Peripheral blood mononuclear cell (primary cell): Measurements from ENCODE around the gene GPR156.

DNA sequence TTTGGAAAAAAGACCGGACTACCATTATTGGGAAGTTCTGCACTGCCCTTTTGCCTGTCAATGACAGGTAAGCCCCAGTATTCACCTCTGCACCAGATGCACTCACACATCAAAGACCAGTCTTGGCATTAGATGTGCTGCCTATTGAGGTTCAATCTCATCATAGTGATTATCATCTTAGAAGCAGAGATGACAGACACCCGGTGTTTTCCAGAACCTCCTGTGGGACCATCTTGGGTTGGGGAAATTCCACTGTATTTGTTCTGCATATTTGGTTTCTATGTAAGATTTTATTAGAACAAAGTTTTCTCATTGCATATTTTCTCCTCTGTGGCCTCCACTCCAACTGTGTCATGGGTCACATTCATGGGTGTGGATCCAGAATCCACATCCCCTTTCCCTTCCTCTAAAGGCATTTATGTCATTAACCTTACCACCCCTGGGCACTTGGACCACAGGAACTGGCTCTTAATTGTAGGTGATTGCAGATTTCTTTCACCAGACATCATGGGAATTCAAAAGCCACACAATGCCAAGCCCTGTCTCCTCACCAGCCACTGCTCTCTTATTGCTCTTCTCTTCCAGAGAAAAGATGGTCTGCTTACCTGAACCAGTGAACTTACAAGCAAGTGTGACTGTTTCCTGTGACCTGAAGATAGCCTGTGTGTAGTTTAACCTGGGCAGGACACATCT is 31.3 kb downstream of the PLA1A start:
- PRO-cap, 8 experiments = peak in 1 of 8 experiments; most common minus-strand start position 118 of the sequence (in 1)

DNA sequence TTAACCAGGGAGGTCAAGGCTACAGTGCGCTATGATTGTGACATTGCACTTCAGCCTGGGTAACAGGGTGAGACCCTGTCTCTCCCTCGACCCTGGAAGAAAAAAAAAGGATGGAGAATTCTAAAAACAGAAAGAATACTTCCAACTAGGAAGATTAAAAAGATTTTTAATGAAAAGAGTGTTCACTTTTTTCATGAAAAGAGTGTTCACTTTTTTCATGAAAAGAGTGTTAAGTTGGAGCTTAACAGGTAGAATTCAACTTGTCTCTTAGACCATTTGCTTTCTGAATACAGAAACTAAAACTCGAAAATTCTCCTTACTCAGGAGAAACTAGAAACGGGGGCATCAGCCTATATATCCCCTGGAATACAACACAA is 135.7 kb downstream of the GSK3B start:
- PRO-cap, 8 experiments = no peak in any of the 8 experiments

GRCh38 chr3:120033603-120034441 is 60.4 kb downstream of the GSK3B start:
- PRO-cap, 8 experiments = no peak in any of the 8 experiments

GRCh38 chr3:120284695-120285655 is at the start of gene GPR156:
Gene GPR156, minus strand, starts transcription at chr3:120285222.
- PRO-cap, 8 experiments = no peak in any of the 8 experiments

- PRO-cap, 8 experiments = no peak in any of the 8 experiments
Observed at GRCh38 chr3:120396160-120397254, 47.4 kb upstream of the LRRC58 start.

DNA sequence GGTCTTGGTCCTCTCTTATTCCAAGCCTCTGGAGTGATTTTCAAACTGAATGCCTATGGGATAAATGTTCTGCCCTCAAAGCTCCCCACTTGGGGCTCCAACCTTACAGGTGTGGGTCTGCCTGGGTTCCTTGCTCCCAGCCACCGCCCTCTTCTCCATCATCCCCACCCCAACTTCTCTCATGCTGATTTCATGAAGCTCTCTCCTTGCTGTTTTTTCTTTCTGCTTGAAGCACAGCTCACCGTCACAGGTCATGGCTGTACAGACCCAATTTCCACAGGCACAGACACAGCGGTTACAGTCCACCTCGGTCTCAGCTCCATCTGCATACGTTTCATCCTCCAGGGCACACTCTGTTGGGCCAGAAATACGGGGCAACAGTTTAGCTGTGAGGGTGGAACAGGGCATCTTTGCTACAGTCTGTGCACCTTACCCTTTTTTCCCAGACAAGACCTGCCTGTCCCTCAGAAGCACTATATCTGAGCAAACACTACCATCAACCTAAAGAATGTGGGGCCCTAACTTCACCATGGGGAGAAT is 48.2 kb downstream of the FSTL1 start:
- PRO-cap, 8 experiments = no peak in any of the 8 experiments

- PRO-cap, 8 experiments = no peak in any of the 8 experiments
Observed at GRCh38 chr3:120431974-120432634, 18.7 kb downstream of the FSTL1 start.

DNA sequence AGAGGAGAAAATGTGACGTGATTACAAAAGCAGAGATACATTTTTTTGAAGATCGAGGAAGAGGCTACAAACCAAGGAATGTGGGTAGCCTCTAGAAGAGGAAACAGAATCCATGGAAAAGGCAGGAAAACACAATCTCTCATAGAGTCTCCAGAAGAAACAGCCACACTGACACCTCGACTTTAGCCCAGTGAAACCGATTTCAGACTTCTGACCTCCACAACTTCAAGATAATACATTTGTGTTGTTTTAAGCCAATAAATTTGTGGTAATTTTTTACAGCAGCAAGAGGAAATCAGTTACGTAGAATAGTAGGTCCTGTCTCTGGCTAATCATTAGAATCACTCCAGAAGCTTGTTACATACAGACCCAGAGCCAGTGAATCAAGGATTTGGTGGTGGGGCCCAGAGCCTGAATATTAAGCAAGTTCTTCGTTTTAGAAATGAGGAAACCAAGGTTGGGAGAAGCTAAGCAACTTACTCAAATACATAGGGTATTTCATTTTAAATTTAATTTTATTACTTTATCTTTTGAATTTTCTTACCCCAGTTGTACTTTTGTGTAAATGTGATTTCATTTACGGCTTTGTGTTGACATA is 2.3 kb downstream of the HGD start:
- PRO-cap, 8 experiments = no peak in any of the 8 experiments

- PRO-cap, 8 experiments = peak in 5 of 8 experiments; most common plus-strand start chr3:120743077 (in 3); most common minus-strand start chr3:120742981 (in 1)
Observed at GRCh38 chr3:120742899-120743312, 362 bp downstream of the GTF2E1 start.

DNA sequence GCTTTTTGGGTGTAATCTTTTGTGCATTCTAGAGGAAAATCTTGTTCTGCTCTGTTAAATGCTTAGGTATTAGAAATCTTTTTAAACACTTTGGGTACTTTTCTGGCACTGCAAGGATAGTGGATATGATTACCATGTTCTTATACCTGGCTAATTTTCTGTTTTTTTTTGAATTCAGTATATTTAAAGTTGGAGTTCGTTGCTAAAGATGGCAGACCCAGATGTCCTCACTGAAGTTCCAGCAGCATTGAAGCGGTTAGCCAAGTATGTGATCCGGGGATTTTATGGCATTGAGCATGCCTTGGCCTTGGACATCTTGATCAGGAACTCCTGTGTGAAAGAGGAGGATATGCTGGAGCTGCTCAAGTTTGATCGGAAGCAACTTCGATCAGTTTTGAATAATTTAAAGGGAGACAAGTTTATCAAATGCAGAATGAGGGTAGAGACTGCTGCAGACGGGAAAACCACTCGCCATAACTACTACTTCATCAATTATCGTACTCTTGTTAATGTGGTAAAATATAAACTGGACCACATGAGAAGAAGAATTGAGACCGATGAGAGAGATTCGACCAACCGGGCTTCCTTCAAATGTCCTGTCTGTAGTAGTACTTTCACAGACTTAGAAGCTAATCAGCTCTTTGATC is 7.9 kb downstream of the GTF2E1 start:
- PRO-cap, 8 experiments = no peak in any of the 8 experiments

DNA sequence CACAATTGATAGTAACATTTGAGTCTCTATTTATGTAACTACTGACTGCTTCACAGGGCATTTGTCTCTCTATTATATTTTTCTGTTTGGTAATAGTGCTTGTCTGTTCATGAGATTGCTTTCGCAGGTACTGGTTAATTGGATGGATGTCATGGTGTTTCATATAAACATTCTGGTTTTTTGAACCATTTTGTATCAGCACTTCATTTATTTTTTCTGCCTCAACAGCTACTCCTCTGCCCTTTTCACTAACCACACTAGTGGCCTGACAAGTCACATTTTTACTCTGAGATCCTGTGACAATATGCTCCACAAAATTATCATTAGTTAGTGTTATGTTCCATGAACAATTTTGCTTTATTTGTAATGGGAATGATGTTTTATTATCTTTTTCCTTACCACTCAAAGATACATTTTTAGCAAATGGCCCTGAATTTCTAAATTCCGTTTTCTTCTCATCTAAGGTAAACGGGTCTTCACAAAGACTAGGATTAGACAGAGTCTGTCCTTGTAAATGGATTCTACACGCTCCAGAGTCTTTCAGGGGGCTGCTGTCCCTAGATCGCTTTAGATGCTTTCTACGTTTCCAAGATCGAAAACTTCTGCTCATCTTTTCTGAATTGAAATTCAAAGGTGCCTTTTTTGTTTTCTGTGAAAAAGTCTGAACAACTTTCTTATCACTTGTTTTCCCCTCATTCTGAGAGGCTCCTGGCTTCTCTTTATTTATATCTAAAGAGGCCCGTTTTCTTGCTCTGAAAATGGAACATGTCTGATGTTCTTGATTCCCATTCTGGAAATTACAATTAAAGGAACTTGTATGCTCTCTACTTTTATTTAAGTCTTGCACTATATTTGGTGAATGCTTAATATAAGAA is 56.3 kb downstream of the POLQ start:
- PRO-cap, 8 experiments = no peak in any of the 8 experiments

DNA sequence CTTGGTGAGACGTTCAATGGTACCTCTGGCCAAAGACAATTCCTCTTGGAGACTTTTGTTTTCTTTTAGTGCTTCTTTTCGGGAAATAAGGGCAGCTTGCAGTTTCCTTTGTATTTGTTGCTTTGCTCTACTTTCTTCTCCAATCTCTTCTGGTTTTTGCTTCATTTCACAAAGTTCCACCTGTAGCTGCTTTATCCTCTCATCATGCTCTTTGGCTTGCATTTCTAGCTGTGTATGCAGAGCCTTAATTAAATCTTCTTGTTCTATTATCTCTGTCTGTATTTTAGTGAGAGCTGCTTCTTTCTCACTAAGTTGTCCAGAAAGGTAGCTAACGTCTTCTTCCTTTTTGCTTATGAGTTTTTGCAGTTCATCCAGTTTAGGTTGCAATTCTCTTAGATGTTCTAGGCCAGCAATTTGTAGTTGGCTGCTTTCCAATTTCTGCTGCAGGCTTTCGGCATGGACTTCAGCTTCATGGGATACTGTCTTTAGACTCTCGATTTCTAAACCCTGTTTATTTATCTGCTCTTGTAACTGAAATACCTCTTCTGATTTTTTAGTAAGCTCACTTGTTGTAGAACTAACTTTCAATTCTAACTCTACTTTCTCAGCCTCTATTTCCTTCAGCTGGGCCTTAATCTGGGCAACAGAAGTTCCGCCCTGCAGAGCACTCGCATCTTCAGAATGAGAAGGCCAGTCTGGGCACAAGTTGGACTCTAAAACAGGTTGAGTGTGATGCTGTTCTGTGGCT is 35.4 kb upstream of the HCLS1 start:
- PRO-cap, 8 experiments = no peak in any of the 8 experiments

DNA sequence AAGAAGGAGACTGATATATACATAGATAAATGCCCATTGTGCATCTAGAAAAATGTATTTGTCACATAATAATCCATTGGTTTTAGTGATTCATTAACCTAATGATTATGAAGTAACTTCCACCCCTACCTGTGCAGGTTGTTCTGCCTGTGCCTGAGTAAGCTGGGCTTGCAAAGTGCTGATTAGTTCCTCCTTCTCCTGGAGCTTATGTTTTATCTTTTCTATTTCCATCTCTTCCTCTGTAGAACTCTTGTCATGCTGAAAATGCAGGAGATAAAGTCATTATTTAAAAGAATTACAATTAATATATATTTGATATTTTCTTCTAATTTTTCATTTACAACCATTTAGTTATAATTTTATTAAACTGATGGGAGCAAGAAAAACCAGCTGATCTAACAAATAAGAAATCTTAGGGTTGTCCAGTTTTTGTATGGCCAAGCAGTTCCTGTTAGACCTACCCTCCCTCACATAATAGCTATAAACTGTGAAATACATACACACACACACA is 22.7 kb downstream of the GOLGB1 start:
- PRO-cap, 8 experiments = no peak in any of the 8 experiments

DNA sequence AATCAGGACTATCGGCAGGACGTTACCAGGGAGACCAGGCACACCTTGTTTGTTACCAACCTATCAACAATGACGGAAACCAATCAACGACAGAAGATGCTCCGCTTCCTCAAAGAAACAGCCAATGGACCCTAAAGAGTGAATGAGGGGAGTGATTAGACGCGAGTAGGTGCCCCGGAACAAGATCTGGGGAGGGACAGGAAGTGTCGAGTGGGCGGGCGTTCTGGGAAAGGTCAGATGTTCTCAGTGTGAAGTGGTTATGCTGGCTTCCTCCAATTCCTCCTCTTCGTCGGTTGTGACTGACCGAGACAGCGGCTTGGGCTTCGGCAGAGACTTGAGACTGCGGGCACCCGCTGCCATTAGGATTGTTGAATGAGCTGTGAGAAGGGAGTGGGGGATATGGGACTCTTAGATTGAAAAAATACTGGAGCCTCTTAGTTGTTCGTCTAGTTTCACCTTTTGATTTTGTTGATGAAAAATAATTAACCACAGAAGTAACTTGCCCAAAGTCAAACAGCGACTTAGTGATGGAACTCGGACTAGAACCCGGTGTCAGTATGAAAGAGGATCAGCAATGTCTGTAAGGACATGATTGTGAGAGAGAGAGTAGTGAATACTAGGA is 356 bp upstream of the GOLGB1 start:
- PRO-cap, 8 experiments = peak in 8 of 8 experiments; most common plus-strand start position 236 of the sequence (in 5)

GRCh38 chr3:121806536-121807536 is 28.0 kb downstream of the IQCB1 start:
- PRO-cap, 8 experiments = no peak in any of the 8 experiments

DNA sequence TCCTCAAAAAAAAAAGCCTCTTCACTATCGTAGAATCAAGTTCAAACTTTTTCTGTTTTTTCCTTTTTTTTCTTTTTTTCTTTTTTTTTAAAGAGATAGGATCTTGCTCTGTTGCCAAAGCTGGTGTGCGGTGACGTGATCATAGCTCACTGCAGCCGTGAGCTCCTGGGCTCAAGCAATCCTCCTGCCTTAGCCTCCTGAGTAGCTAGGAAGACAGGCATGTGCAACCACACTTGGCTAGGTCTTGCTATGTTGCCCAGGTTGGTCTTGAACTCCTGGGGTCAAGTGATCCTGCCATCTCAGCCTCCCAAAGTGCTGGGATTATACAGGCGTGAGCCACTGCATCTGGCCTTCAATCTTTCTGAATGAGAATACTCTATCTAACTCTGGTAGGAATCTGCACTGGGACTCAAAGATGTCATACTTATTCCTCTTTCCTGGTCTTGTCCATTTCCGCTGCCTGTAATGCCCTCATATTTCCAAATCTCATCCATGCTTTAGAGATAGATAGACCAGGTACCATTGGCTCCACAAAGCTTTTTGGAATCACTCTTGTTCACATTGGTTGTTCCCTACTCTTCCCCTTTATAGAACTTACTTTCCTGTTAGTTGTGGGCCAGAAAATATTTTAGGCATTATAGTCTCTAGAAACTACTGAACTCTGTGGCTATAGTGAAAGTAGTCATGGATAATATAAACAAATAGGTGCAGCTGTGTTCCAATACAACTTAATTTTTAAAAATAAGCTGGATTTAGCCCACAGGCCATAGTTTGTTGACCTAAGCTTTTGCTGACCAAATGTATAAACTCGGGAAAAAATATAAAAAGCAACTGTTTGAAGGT is 13.7 kb downstream of the IQCB1 start:
- PRO-cap, 8 experiments = no peak in any of the 8 experiments

GRCh38 chr3:121992540-121993142 is 29.4 kb downstream of the ILDR1 start:
- PRO-cap, 8 experiments = no peak in any of the 8 experiments

GRCh38 chr3:121995016-121995953 is 26.8 kb downstream of the ILDR1 start:
- PRO-cap, 8 experiments = peak in 6 of 8 experiments; most common plus-strand start chr3:121995324 (in 6)

GRCh38 chr3:122088460-122088854 is 33.3 kb downstream of the CD86 start:
- PRO-cap, 8 experiments = no peak in any of the 8 experiments

GRCh38 chr3:122392029-122392657 is 8.2 kb downstream of the FAM162A start:
- PRO-cap, 8 experiments = no peak in any of the 8 experiments